GM19239 (cell line): ENCODE measurements around the genes PACSIN2 and SAMM50.

GRCh38 chr22:42985199-42985645, 29.7 kb downstream of the PACSIN2 start:
- RRBS = no CpG with 5 or more reads among the region's 8 CpGs

DNA sequence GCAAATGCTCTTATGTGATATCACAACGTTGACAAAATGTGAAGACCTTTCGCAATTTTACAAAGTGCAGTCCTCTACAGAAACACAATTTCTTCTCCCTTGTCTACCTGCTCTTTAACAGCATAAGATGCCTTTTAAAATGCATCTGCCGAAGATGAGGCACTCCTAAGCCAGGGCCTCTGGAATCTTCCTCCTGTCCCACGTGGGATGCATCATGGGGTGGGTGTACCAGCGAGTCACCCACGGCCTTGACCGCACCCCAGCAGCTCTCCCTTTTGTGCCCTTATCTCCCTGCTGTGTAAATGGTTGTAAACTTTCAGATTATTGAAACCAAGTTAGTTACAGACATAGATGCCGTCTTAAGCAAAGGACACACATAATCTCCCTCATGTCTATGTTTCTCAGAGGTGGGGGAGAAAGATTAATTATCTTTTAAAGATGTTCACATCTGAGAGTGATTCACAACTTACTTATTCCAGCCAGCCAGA, 11.3 kb downstream of the PACSIN2 start:
- RRBS = no CpG with 5 or more reads among the region's 8 CpGs

GRCh38 chr22:43015023-43015299, at the start of gene PACSIN2:
Gene PACSIN2 (minus strand): TSS chr22:43015149.
- RRBS = 0% methylated on average over 6 of the region's 30 CpGs

- RRBS = no CpG with 5 or more reads among the region's 9 CpGs
Observed at GRCh38 chr22:43018404-43019124, 3.6 kb upstream of the PACSIN2 start.

GRCh38 chr22:43086196-43086659, 3.0 kb downstream of the TTLL1 start:
- RRBS = no CpG with 5 or more reads among the region's 4 CpGs

- RRBS = 94% methylated on average over 3 of the region's 17 CpGs
Observed at GRCh38 chr22:43171438-43172191, 15.3 kb downstream of the TTLL12 start.

DNA sequence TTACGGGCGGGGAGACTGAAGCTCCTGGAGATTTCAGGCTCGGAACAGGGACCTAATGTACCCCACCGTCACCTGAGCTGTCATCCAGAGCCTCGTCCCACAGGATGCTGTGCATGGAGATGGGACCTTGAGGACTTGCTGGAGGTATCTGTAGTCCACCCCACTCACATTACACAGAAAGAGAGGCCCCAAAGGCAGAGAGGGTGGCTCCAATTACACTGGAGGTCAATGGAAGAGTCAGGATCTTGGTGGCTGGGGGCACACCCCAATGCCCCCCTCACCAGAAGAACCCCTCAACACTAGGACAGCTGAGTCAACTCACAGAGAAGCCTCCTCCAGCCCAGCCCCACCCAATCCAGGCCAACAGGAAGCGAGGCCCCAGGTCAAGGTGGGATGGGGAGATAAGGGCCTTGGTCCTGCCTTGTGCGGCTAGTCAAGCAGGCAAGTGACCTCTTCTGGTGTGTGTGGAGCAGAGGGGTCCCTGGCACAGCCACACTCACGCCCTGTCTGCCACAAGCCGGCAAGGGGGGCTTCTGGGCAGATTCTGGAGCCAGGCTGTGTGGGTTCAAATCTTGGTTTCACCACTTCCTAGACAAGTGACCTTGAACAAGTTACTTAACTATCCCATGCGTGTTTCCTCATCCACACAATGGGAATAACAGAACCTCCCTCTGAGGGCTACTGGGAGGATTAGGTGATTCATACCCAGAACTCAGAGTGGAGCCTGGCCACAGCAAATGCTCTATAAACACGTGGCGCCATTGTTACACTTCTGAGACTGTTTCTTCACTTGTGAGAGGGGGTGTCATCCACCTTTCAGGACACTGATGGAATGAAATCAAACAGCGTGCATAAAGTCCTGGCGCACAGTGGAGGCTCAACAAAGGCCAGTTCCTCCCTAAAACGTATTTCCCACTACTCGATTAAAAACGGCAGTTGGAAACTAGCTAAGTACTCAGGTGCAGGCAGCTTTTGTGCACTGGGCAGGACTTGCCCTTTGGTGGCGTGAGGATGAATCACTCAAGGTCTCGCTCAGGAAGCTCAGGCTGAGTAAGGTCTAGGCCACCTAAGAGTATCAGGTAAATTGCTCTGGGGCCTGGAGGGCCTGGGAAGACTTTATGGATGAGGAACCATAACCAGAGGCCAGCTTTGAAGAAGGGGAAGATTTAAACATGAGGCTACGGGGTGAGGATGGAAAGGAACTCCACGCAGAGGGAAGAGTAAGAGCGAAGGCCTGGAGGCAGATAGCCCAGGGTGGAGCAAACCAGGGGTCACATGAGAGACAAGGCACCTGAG, 3.2 kb downstream of the TTLL12 start:
- RRBS = no CpG with 5 or more reads among the region's 22 CpGs

- RRBS = 43% methylated on average over 3 of the region's 10 CpGs
Observed at GRCh38 chr22:43213116-43213571, 26.2 kb upstream of the TTLL12 start.

DNA sequence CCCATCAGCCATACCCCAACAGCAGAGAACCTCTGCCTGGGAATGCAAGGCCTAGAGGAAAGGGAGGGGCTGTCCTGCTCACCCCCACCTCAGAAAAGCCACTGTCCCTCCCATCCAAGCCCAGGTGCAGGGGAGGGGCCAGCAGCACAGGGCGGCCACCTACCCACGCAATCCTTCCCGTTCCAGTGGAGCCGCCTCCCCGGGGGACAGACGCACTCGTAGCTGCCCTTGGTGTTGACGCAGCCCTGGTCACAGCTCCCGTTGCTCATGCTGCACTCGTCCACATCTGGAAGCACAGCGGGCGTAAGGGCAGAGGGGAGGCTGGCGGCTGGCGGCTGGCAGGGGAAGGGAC, 40.3 kb upstream of the TTLL12 start:
- RRBS = no CpG with 5 or more reads among the region's 14 CpGs

GRCh38 chr22:43481916-43482164, 70.0 kb downstream of the MPPED1 start:
- RRBS = no CpG with 5 or more reads among the region's 11 CpGs

- RRBS = no CpG with 5 or more reads among the region's 4 CpGs
Observed at GRCh38 chr22:43615495-43615983, 196.6 kb downstream of the EFCAB6 start.

DNA sequence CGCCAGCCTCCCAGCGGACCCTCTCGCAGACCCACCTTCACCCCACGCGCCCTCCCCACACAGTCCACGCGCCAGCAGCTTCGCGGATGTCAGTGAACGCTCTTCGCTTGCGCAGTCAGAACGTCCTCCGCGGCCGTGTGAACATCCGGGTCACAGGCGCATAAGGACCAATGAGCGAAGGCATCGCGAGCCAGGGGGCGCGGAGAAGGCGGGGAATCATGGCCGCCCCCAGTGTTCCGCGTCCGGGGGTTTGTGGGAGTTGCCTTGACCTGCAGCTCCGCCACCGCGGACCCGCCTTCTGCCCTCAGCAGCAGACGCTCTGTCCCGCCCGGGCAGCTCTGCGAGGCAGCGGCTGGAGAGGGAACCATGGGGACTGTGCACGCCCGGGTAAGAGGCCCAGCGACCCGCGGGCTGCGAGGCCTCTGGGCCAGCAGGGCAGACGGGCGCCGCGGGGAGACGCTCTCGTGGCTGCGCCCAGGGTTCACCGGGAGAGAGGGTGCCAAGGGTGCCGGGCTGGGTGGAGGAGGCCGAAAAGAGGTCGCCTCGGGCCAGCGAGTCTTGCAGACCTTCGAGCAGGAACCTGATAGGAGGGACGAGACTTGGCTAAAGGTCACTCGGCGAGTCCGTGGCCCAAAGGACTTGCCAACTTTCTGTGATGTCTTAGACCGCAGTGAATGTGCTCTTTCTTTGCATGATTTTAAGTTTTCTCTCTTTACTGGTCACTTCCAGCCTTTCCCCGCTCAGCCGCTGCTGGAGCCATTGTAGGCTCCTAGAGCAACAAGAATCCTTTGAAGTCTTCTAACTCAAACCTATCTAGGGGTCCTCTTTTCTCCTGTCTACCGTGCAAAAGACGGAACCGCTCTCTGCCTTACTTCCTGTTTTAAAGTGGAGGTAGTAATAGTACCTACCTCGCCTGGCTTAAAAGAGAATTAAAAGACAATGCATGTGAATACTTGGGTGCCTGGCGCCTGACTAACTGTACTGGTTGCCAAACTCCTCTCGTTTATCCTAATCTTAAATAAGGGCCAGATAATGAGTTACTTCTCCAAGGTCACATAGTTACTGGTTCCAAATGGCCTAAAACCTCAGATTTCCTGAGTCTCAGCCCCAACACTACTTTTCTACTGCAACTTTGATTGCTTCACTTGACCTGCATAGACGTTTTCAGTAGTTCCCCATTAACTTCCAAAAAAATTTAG, at the start of gene SAMM50:
Gene SAMM50, plus strand, starts transcription at position 231 of the 1,199 bp plus-strand sequence.
- RRBS = 2% methylated on average over 23 of the region's 71 CpGs

DNA sequence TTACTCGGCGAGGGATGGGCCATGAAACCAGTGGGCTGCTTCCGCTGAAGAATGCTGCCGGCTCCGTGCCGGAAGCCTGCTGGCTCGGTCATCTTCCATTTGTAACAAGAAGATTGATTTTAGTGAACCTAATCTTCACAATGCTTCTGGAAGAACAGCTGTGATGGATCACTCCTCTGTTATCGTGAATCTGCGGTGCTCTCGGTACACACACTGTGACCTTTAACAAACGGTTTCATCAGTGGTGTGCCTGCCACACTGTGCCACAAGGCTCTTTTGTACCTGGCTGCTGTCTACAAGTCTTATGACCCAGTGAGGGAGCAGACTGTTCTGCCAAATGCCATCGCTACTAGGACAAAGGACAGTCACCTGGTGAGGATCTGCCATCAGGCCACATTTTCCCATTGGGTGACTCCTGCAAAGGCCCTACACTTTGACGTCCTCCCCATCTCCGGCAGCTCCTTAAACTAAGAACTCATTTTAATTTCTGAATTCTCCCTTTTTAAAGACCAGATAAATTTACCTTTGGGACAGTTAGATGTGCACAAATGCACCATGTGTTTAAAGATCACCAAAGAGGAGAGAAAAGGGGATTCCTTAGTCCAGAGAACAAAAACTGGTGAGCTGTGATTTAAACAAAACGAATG, 25.2 kb upstream of the PARVB start:
- RRBS = no CpG with 5 or more reads among the region's 15 CpGs

DNA sequence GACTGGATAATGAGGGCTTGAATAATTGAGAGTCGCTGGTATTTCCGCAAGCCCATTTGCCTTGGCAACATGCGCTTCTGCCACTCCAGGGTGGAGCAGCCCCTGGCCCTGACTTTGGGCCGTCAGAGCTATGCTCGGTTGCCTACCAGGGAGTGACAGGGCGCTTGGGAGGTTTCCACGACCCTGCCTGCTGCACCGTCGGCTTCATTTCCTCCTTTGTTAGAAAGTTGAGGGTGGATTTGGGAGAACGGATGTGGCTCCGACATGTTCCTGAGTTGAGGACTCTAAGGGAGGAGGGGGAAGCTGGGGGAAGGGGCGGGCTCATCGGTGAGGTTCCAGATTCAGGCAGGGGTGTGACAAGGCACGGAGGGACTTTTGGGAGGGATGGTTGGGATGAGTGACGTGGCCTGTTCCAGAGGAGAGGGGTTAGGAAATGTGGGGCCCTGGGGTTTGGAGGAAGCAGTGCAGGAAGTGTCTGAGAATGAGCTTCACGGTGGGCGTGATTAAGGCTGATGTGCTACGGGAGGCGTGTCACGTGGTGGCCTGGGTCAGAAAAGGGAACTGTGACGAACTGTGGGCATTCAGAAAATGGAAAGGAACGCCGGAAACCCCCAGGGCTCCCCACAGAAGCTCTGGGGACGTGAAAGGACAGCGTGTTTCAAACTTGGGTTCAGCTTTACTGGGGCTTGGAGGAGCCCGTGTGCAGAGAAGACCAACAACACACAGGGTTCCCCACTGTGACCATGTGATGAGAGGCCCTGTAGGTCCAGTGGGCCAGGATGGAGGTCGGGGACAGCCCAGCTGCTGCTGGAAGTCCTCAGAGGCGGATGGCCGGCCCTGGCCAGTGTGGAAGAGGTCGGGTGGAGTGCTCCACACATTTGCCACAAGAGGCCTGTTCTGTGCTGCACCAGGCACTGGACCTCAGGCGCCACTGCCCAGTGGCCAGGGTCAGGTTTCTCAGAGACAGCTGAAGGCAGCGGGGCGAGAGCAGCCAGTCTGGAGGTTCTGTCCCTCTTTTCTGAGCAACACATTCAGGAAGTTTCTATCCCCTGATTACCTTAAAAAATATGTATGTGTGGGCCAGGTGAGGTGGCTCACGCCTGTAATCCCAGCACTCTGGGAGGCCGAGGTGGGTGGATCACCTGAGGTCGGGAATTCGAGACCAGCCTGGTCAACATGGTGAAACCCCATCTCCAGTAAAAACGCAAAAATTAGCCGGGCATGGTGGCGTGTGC, 2.9 kb downstream of the PARVB start:
- RRBS = no CpG with 5 or more reads among the region's 40 CpGs

DNA sequence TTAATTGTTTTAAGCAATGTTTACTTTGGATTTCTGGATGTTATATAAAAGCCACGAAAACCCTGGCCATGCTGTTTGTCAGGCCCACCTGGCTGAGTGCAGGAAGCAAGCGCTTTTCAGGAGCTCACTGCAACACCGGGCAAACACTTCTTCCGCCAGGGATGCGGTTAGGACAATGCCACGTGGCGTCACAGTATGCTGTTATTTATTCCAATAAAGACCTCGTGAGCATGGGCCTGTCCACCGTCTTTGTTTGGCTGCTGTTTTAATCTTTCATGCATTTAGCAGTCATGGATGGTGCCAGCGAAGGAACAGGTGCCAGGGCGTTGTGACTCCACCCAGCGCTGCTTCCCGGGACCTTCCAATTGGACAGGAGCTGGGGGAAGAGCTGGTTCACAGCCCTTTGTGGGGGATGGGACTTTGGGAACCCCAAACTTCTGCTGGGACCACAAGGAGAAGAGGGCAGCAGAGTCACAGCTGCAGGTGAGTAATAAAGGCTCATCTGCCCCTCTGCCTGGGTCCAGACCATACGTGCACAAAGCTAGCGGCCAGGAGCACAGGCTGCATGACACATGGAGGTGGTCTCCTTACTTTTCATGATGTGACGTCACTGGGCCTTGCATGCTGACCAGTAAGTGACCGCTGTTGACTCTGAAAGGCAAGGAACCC, 7.9 kb upstream of the PARVG start:
- RRBS = no CpG with 5 or more reads among the region's 17 CpGs

DNA sequence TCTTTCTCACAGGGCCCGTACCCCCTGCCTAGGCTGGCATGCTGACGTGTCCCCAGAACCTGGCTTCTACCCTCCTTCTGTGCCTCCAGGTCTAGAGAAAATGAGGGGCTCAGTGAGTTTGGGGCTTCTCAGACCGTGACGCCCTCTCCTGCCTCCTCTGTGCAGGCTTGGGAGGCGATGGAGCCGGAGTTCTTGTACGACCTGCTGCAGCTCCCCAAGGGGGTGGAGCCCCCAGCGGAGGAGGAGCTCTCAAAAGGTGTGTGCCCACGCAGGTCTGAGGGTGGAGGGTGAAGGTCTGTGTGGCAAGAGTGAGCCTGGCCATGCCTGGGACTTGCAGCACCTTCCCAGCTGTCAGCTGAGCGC, 2.4 kb downstream of the PARVG start:
- RRBS = no CpG with 5 or more reads among the region's 10 CpGs

- RRBS = 4% methylated on average over 61 of the region's 129 CpGs
Observed at GRCh38 chr22:44330548-44331779, 18.2 kb upstream of the SHISAL1 start.

DNA sequence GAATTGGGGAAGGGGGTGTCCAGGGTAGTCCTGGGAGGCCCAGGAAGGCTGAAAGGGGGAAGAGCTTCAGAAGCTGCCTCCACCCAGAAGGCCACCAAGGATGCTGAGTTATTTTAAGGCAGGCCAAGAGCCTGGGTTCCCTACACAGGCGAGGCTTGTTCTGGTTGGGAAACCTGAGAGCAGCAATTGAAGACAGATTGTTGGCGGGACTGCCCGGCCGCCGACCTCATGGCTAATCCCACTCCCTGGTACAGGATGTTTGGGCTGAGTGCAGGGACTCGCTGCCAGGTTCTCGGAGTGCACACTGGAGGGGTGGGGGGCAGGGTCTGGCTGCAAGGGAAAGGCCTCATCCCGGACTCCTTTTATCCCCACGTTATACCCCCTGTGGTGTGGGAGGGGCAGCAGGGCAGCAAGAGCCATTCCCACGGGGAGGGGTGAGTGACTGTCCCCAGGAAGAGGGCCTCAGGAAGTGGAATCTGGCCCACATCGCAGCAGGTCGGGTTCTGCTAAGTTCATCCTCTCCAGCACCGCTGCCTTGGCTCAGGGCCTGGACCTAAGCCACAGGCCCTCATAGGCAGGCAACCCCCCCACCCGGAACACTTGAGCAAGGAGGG, 43.6 kb upstream of the PRR5 start:
- RRBS = 37% methylated on average over 1 of the region's 14 CpGs

- RRBS = 1% methylated on average over 33 of the region's 84 CpGs
Observed at GRCh38 chr22:44702430-44703500, 761 bp downstream of the PRR5 start.

DNA sequence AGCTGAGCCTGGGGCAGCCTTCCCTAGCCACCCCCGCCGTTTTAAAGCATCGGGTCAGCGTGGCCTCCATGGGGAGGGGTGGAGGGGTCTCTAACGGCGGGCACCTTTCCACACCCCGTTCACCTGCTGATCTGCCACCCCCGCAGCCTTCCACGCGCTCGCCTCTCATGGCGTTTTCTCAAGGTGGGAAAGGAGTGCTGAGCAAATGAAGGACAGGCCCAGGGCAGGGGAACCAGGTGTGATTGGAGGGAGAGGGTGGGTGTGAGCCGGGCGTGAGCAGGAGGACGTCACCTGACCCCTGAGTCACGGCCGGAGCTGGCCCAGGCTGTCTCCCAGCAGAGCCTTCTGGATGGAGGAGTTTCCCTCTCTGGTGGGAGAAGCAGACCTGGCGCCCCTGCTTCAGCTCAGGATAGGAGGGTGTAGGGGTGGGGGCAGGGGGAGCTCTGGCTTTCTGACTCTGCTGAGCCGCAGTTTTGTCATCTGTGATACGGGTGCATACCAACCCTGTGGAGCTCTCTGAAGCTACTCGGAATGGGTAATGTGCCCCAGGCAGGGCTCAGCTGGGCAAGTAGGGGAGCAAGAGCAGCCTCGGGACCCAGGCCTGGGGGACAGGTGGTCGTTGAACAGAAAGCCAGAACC, 14.0 kb upstream of the ARHGAP8 start:
- RRBS = 33% methylated on average over 1 of the region's 23 CpGs